Pericardium (tissue), 1 donor: ENCODE data around the gene C2CD2.

GRCh38 chr21:41459977-41460789 lies 34.1 kb downstream of the MX1 start:
- RRBS: no CpG with 5 or more reads among the region's 12 CpGs

GRCh38 chr21:41498921-41499122 lies 9.1 kb downstream of the TMPRSS2 start:
- RRBS: no CpG with 5 or more reads among the region's 5 CpGs

GRCh38 chr21:41503928-41504820 lies 3.8 kb downstream of the TMPRSS2 start:
- RRBS: no CpG with 5 or more reads among the region's 9 CpGs

- RRBS: no CpG with 5 or more reads among the region's 6 CpGs
These were observed 50.0 kb upstream of the TMPRSS2 start for GRCh38 chr21:41558002-41558278.

DNA sequence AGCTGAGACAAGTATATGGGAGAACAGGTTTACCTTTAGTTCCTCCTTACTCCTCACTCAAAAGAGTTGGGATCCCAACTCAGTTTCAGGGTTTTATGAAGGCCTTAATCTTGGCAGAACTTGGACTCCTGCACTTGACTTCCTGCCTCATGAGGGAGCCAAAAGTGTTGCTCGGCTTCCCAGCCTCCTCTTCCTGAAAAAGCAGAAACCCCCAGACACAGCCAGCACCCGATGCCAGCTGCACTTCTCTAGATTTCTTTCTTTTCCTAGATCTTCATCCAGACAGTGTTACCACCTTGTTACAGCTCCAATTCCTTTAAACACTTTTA lies 70.8 kb upstream of the TMPRSS2 start:
- RRBS: no CpG with 5 or more reads among the region's 2 CpGs

DNA sequence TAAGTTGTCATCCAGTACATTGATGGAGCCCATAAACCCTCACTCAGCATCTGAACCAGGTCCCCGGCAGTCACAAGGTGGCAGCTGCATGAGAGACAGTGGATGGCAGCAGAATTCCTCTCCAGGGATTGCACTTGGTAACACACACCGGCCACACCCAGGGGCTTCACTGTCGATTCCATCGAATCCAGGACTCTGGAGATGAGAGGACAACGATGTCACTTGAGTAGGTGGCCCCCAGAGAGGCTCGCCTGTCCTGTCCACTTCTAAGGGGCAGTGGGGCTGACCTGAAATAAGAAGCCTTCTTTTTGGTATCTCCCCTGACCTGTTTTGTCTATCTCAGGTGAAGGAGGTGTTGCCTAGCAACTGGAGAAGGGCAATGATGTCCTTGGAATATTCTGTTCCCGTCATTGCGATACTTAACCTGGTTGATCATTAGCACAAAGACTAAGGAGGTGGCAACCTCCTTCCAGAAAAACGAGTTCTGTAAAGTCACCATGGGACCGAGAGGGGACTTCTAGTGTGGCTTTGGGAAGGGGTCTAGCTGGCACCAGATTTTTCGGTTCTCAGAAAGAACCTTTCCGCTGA lies 85.1 kb upstream of the TMPRSS2 start:
- RRBS: 86% methylated on average over 2 of the region's 12 CpGs

GRCh38 chr21:41664921-41665449 lies 101.9 kb downstream of the RIPK4 start:
- RRBS: 33% methylated on average over 4 of the region's 16 CpGs

- RRBS: 47% methylated on average over 4 of the region's 19 CpGs
These were observed 98.0 kb downstream of the RIPK4 start for GRCh38 chr21:41668756-41669347.

DNA sequence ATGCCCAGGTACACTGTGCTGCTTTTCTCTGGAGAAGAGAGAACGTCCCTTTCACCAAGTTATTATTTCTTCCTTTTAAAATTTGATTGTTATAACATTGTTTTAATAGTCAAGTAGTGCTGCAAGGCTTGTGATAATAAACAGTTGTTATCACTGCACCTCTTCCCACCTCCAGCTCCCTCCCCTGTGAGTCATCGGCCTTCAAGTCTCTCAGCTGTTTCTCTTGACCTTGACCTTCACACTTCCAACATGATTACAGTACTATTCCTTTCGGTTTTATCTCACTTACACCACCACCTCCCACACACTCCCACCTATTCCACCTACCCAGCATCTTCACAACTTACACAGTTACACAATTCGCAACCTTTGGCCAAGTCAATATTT lies 60.3 kb downstream of the RIPK4 start:
- RRBS: no CpG with 5 or more reads among the region's 4 CpGs

GRCh38 chr21:41717564-41717849 lies 49.3 kb downstream of the RIPK4 start:
- RRBS: no CpG with 5 or more reads among the region's 6 CpGs

DNA sequence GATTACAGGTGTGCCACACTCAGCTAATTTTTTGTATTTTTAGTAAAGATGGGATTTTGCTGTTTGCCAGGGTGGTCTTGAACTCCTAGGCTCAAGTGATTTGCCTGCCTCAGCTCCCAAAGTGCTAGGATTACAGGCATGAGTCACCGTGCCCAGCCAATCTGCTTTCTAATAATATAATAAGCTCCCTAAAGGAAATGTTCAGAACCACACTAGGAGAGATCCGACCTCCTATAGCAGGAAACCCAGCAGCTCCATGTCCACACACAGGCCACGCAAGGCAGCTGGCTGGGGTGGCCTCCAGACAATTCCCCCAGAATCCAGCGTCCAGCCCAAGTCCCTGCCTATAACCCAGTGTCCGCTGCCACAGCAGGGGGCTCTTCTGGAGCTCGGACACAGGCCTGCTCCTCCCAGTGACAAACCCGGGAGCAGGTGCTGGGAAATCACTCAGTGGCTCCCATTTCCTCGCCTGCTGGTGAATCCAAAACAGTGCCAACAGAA lies 7.6 kb downstream of the RIPK4 start:
- RRBS: no CpG with 5 or more reads among the region's 8 CpGs

DNA sequence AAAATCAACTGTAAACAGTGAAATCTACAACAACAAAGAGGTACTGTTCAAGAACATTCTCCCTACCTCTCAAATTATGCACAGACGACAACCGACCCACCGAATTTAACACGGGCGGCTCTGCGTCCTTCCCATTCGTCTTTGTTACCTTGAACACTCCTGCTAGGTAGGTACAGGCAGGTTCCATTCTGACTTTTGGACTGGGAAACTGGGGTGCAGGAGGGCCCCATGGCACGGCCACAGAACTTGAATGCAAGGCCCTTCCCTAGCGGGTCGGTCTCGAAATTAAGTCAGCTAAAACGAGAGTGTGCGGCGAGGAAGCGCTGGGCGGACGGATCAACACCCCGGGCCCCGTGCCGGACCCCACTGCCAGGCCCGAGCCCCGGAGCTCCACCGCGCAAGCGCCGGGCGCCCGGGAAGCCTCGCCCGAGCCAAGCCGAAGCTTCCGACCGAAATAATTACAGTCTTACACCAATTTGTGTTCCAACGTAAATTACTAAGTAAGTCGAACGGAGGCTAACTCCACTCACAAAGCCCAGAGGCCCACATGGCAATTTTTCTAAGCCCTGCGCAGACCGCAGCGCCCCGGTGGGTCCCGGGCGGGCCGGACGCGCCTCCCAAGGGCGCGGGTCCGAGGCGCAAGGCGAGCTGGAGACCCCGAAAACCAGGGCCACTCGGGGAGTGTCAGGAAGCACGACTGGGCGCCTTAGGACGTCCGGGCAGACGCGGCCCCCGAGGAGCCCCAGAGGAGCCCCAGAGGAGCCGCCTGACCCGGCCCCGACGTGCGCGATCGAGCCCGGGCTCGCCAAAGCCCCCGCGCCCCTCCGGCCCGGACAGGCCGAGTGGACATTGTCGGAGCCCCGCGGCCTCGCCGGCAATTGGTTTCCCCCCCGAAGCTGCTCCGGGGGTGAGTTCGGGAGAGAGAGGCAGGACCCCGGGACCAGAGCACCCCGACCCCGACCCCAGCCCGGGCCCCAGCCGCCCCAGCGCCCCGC lies 703 bp downstream of the RIPK4 start:
- RRBS: 5% methylated on average over 23 of the region's 88 CpGs

GRCh38 chr21:41778183-41778654 lies 11.4 kb upstream of the RIPK4 start:
- RRBS: 8% methylated on average over 5 of the region's 29 CpGs

DNA sequence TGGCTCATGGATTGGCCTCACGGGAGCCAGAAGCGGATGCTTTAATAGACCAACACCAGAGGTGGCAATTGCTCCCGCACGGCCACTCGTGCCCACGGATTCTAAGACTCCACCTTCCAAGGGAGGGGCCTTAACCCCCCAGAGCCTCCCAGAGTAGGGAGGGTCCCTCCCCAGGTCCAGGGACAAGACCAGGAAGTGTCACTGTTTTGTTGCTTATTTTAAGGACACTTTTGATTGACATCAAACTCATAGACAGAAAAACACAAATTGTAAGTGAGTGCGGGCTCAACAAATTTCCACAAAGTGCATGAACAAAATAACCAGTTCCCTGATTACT lies 45.1 kb upstream of the RIPK4 start:
- RRBS: no CpG with 5 or more reads among the region's 7 CpGs

GRCh38 chr21:41836382-41837110 lies 42.6 kb downstream of the PRDM15 start:
- RRBS: no CpG with 5 or more reads among the region's 22 CpGs

DNA sequence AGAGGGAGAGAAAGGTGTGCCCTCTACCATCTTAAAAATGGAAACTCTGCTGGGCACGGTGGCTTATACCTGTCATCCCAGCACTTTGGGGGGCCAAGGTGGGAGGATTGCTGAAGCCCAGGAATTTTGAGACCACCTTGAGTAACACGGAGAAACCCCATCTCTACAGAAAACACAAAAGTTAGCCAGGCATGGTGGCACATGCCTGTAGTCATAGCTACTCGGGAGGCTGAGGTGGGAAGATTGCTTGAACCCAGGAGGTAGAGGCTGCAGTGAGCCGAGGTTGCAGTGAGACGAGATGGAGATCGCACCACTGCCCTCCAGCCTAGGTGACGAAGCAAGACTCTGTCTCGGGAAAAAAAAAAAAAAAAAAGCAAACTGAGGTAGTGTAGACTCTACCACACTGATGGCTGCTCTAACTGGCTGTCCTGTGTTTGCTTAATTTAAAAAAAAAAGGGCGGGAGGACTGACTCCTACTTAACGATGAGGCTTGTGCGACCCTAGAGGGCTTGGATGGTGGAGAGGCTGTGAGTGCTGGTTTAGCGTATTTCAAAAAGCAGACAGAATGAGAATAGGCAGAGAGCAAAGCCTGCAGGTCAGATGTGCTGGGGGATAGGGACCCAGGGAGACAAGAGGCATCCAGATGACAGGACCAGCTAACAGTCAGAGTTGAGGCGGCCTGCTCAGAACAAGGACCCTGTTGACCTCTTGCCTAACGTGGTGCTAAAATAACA lies 5.3 kb downstream of the PRDM15 start:
- RRBS: no CpG with 5 or more reads among the region's 14 CpGs

DNA sequence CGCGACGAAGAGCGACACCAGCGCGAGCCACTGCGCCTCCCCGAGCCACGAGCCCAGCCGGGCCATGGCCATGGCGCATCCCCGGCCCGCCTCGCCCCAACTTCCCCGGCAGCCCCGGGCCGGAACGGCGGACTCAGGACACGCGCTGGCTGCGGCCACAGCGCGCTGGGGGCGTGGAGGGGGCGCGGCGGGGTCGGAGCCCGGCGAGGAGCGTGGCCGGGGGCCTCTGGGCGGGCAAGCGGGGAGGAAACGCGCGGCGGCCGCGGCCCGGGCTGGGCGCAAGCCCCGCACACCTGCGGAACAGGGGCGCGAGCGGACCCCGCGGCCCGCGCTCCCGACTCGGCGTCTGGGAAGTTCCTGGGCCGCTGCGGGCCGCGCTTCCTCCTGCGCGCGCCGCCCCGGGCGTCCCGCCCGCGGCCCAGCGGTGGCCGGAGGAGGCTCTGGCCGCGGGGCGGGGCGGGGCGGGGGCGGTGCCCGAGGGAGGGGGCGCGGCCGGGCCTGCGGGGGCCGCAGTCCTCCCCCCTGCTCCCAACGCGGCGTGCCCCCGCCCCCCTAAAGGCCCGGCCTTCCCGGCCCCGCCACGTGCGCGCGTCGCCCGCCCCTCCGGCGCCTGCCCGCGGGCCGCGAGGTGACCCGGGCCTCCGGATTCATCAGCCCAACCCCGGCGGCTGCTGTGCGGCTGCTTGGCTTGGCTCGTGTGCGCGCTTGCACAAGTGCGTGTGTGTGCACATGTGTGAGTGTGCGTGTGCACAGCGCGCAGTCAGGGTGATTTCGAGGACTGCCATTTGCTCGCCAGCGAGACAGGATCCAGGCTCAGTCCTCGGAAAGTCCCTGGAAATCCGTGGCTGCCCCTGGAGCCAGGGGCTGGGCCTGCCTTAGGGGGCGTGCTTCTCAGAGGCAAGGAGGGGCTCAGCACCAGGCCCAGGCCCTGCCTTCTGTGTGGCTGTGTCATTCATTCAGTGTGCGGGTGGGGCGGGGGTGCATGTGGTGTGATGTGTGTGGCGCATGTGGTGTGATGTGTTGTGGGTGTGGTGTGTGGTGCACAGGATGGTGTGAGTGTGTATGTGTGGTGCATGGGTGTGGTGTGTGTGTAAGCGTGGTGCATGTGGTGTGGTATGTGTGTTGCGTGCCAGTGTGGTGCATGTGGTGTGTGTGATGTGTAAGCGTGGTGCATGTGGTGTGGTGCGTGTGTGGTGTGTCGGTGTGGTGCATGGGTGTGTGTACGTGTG lies at the start of gene C2CD2:
Gene C2CD2 (minus strand): TSS at position 442 of the 1,229 bp plus-strand sequence.
- RRBS: 2% methylated on average over 40 of the region's 128 CpGs

DNA sequence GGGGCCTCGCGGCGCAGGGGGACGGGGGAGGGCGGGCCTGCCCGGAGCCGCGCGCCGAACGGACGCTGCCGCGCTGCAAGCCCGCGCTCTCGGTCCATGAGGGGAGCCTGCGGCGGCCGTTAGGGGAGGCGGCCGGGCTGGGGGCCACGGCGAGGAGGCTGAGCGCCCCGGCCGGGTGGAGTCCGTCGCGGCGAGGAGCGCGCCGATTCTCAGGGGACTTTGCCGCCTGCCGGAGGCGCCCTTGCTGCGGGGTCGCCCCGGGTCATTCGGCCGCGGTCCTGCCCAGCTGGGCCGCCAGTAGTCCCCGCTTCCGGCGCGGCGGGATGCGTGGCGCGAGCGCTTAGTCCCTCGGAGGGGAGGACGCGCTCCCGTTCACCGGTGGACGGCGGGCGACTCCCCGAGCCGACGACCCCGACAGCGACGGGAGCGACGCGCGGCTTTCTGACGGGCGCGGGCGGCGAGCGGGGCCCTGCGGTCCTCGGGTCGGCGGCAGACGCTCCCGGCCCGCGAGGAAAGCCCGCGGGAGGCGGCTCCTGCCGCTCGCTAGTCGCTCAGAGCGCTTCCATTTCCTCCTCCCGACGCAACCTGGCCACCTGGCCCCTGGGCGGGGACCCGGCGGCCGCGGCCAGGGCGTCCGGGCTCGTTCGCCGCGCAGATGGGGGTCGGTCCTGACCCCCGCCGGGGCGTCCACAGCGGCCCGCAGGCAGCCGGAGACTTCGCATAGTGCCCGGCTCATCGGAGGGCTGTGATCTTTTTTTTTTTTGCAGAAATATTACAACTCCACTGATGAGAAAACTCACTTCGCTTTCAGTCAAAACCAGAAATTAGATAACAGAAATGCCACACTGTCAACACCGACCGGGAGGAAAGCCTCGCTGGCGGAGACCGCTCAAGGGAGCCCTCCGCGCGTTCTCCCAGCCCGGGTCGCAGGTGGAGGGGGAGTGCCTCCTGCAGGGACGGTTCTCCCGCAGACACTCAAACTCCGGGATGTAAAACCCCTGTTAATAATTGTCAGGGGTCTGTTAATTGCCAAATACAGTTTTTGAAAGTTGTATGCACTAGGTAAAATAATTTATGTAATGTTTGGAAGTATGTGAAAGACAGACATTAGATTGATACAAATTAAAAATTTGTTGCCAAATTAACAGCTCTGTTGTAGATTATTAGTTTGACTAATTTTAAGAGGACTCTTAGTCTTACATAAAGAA lies 698 bp upstream of the ZBTB21 start:
- RRBS: 2% methylated on average over 76 of the region's 129 CpGs

DNA sequence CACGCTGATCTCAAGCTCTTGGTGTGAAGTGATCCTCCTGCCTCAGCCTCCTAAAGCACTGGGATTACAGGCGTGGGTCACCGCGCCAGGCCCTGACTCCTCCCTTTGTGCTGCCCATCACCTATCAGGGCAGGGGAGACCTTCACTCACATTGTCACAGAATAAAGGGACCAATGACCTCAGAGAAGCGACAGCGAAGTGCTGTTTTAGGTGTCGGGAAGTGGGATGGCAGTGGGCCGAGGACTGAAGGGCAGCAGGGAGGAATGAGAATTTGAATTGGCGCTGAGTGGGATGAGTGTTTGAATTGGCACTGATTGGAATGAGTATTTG lies 12.6 kb upstream of the UMODL1 start:
- RRBS: no CpG with 5 or more reads among the region's 9 CpGs